ENCODE results near the gene CFAP74.

DNA sequence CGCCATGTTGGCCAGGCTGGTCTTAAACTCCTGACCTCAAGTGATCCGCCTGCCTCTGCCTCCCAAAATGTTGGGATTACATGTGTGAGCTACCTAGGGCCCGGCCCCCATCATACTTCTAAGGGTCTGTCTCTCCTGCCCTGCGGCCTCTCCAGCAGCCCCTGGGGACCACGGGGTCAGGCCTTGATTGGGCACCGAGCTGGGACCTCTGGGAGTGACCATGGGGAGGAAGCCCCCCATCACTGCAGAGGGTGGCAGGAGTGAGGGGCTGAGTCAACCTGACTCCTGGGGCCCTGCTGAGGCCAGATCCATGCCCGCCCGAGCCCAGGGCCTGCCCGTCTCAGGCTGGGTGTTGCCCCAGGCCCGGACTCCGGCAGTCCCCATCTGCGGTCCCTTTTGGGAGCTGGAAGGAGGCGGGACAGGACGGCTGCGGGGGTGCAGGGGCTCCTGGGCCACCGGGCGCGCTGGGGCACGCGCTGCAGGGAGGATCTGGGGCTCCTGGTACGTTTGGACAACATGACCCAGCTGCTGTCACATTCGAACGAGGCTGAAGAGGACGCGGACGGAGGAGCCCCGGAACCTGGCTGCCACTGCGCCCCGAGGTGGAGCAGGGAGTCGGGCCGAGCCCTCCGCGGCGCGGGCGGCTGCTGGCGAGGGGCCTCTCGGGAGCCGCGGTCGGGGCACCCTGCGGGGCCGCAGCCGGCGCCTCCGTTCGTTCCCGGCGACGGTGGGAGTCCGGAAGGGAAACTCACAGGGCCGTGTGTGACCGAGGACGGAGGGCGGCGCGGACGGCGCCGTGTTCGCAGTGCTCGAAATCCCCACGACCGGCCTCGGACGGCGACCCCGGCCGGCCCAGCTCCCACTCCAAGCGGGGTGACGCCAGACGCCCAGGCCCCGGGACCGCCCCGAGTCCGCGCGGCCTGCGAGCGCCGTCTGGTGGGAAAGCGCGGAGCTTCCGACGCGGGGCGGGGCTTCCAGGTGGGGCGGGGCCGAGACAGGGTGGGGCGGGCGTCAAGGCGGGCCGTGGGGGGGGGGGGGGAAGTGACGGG is 6.5 kb upstream of the CALML6 start:
- PRO-cap = bidirectional peak, plus-strand start outside the sequence, minus-strand start at position 915 of the sequence

DNA sequence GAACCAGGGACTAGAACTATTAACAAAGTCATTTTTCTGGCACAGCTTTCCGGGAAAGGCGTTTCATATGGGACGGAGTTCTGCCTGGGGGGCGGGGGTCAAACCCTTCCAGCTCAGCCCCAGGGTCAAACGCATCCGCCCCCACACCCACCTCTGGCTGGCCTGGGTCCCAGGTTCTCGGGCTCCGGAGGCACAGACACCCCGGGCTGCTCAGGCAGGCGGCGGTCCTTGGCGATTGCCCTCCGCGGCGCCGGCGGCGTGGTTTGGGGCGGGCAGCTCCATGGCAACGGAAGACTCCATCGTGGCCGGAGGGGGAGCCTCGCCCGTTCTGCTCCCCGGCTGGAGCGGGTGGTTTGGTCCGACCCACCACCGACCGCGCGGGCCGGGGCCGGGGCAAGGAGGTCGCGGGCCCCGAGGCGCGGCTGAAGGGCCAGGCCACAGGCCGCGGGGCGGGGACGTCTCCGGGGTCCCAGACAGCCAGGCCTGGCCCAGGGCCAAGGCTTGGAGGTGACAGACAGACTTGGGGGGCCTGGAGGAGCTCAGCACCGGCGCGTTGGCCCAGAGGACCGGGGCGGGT is at the start of gene CFAP74:
CFAP74 (minus strand) TSS at position 237 of the 577 bp plus-strand sequence.
- PRO-cap = bidirectional peak, plus-strand start at position 396 of the sequence, minus-strand start at position 252 of the sequence

DNA sequence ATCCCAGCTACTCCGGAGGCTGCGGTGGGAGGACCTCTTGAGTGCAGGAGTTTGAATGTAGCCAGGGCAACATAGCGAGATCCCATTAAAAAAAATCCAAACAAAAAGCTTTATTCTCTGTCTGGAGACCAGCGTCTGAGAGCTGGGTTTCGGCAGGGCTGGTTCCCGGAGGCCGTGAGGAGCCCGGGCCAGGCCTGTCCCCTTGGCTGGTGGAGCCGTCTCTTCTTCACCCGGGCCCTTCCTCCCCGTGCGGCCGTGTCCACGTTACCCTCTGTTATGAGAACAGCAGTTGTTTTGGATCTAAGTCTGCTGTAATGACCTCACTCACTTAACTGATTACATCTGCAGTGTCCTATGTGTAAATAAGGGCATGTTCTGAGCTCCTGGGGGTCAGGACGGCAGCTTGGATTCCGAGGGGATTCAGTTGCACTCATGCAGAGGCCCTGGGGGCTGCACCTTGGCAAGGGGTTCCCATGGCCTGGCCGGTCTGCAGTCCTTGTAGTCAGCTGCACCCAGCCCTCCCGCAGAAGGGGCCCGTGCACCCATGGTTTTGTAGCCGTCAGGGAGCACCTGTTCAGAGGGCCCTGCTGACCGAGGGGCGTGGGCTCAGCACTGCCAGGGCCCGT is 39.7 kb downstream of the PRKCZ start:
- PRO-cap = unidirectional peak, minus-strand start at position 227 of the sequence

DNA sequence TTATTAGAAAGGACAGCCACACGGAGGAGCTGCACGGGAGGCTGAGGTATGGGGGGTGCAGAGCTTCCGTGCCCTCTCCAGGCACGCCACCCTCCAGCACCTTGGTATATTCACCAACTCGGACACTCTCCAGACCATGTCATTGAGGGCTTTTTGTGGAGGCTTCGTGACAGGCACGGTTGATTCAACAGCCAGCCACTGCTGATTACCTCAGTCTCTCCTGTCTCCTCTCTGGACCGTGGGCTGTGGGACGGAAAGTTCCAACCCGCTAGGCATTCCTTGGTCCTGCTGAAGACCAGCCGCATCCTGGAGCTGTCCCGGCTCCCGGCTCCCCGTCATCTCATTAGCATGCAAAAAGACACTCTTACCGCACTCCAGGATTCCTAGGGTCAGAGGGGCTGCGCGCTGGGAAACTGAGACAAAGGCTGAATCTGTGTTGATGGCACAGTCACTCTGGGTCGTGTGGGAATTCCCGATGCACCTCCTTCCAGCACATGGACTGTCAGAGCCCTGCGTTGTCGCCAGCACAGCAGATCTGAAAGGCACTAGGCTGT is 65.6 kb downstream of the PRKCZ start:
- PRO-cap = no peak

- PRO-cap = bidirectional peak, plus-strand start at chr1:2135773, minus-strand start at chr1:2135608
These were observed 59.2 kb downstream of the FAAP20 start for GRCh38 chr1:2134994-2136197.

- PRO-cap = bidirectional peak, plus-strand start at chr1:2205567, minus-strand start at chr1:2205459
These were observed 10.5 kb upstream of the FAAP20 start for GRCh38 chr1:2204976-2205661.

GRCh38 chr1:2228720-2229817 is 950 bp downstream of the SKI start:
- PRO-cap = bidirectional peak, plus-strand start at chr1:2229179, minus-strand start at chr1:2229191; bidirectional peak, plus-strand start at chr1:2229503, minus-strand start at chr1:2229448; bidirectional peak, plus-strand start at chr1:2229584, minus-strand start at chr1:2229607

GRCh38 chr1:2235538-2236069 is 7.5 kb downstream of the SKI start:
- PRO-cap = no peak

DNA sequence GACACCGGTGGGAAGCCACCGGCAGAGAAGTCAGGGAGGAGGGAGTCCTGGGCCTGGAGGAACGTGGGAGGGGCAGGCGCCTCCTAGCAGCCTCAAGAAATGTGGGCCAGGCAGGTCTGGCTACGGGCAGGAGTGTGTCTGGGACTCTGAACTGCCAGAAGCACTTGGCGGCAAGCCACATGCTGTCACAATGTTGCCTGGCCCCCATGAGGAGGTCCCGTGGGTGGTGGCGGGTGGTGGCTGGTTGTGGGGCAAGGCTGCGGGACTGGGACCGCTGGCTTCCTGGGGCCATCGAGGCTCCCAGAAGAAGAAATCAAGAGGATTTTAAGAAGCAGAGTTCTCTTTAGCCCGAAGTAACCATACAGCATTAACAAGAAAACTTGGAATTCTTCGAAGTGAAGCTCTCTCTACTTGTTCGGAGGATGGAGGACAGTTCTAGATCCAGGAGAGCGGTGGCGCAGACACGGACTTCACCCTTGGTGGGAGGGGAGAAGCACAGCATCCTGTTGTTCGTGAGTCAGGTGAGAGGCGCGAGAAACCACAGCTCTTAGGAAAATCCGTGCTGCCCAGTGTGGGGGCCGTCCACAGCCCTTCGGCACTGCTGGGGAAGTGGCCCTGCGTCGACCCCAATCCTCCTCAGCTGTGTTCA is 12.3 kb downstream of the SKI start:
- PRO-cap = no peak

DNA sequence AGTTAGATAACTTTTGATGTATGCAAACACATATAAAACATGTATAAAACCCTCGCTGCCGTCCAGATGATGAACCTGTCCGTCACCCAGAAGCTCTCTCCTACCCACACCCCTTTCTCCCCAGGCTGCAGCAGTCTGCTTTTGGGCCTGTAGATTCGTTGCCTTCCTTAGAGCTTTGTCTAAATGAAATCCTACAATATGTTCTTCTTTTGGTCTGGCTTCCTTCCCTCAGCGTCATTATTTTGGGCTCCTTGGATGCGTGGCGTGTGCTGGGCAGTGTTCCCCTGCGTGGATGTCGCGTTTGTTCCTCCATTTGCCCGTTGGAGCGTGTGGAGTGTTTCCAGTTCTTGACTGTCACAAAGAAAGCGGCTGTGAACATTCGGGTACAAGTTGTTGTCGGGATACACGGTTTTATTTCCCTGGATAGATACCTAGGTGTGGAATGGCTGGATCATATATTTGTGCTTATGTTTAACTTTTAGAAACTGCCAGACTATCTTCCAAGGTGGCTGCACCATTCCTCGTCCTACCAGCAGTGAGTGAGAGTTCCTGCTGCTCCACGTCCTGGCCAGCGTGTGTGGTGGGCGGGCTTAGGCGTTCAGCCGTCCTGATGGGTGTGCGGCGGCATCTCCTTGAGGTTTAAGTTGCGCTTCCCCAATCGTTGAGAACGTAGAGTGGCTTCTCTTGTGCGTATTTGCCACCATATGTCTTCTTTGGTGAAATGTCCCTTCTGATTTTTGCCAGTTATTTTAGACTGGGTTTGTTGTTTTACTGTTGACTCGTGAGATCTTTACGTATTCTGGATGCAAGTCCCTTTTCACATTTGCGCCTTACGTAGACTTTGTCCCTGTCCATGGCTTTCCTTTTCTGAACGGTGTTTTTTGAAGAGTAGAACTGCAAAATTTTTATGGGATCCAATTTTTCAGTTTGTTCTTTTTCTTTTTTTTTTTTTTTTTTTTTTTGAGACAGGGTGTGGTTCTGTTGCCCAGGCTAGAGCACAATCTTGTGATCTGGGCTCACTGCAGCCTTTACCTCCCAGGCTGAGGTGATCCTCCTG is 31.8 kb downstream of the SKI start:
- PRO-cap = no peak

GRCh38 chr1:2265386-2265833 is 37.3 kb downstream of the SKI start:
- PRO-cap = no peak

DNA sequence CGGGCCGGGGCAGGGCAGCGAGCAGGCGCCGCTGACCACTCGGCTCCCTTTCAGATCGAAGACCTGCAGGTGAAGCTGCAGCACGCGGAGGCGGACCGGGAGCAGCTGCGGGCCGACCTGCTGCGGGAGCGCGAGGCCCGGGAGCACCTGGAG is 78.3 kb downstream of the SKI start:
- PRO-cap = no peak

DNA sequence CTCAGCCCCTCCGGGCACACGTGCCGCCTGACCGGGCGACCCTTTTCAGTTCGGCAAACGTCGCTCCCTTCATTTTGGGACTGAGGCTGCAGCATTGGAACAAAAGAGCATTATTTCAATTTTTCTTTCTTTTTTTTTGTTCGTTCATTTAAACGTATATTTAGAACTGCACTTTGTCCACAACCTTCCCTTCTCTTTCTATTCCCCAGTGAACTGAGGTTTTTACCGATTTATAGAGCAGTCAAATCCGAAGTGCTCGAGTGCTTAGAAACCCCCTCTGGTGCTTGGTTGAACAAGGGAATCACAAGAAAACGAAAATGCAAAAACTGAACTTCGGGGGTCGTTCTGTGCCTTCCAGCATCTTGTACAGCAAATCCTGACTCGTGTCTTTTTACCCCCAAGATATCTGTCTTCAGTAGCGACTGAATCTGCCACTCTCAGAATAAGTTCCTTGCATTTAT is 79.5 kb downstream of the SKI start:
- PRO-cap = no peak

GRCh38 chr1:2314310-2315463 is 76.7 kb downstream of the MORN1 start:
- PRO-cap = bidirectional peak, plus-strand start at chr1:2314620, minus-strand start at chr1:2314608; bidirectional peak, plus-strand start at chr1:2315008, minus-strand start at chr1:2314817; bidirectional peak, plus-strand start at chr1:2315324, minus-strand start at chr1:2315242

DNA sequence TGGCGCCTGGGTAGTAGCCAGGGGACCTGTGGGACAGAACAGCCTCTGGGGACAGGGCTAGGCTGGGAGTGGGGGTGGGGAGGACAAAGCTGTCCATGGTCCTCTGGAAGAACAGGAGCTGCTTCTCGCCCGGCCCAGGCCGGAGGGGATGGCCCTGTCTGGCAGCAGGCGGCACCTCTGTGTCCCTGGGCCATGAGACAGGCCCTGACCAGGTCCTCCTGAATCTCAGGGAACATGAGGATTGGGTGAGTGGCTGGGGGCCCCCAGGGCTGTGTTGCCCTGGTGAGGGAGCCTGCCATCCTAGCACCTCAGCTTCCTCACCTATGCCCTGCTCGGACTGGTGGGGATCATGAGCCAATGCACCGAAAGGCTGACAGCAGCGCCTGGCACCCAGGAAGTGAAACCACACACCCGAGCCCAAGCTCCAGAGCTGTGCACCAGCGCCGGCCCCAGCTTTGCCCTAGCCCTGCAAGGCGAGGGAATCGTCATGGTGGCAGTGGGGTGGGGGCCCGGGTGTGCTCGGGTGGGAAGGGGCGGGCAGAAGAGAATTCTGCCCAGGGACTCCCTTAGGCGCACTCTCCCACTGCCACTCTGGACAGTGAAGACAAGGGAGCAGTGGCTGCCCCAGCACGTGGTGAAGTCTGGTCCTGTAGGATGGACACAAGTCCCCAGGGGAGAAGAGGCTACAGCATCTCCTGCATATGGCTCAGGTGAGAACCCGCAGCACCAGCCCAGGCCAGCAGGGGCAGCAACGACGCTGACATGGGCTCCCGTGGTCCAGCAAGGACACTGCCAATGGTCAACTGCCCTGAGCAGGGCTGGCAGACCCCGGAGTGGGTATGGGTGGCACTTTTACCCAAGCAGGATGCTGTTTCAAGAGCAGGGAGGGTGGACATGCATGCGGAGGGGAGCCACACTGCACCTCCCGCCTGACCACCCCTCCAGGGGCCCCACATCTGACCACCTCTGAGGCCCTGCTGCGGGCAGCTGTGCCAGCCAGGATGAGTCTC is 9.0 kb downstream of the MORN1 start:
- PRO-cap = no peak

GRCh38 chr1:2412636-2413171 is 340 bp upstream of the PEX10 start:
- PRO-cap = bidirectional peak, plus-strand start at chr1:2412785, minus-strand start at chr1:2412543; bidirectional peak, plus-strand start at chr1:2413071, minus-strand start at chr1:2413039

DNA sequence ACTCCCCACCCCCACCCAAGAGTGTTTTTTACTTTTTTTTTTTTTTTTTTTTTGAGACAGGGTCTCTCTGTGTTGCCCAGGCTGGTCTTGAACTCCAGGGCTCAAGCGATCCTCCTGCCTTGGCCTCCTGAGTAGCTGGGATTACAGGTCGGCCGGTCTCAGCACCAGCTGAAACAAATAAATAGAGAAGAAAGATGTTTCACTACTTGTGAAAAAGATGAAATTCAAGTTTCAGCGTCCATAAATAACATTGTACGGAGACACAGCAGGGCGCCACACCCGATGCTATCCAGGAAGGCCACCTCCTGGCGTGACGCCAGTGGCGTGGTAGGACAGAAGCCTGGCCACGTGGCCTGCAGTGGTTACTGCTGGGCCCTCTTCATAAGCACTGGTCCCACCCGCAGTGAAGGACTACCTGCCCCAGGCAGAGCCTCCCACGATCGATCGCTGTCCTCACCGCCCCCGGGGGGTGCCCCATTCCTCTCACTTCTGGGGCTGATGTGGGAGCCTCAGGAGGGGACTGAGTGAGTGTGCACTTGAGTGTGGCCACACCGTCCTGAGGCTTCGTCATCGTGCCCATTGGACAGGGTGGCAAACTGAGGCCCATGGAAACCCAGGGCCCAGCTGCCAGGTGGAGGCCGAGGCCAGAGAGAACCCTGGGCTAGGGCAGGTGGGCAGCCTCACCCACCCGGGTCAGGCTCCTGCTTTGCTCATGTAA is 11.5 kb upstream of the HES5 start:
- PRO-cap = no peak

GRCh38 chr1:2554991-2555490 is 1.1 kb upstream of the TNFRSF14 start:
- PRO-cap = no peak

GRCh38 chr1:2575516-2576550 is 10.7 kb upstream of the PRXL2B start:
- PRO-cap = no peak

DNA sequence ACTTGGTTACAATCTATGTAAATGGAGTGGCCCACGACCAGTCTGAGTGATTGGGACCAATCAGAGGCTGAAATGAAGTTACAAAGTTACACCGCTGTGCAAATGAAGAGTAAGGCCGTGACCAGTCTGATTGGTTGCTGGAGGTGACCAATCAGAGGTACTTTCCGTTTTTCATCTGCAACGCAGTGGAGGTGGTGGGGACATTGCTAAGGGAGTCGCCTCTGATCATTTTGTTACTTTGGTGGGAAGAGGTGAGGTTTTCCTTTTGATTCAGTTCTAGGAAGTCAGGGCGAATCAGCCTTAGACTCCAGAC is 38.5 kb upstream of the TTC34 start:
- PRO-cap = no peak